Smooth muscle cell (in vitro differentiated cells): Measurements from ENCODE around the genes PLA2R1 and ITGB6.

DNA sequence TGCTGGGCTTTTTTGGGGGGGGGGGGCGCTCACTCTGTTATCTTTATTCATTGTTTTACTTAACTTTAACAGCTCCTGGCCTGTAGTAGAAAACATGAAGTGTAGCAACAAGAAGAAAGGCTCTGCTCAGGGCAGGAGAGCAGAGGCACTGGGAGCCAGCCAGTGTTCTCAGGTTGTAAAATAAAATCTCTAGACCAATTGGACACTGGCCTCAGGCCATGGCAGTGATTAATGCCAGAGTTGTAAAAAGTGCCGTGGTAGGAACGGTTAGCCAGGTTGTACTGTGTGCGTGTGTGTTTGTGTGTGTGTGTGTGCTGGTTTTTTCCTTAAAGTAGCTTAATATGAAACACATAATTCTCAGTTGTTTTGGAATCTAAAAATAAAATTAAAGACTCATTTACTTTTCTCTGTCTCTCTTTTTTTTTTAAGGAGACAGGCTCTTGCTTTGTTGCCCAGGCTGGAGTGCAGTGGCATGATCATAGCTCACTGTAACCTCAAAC, 14.0 kb upstream of the TANC1 start:
- RAMPAGE, long total RNA, result no peak

- RAMPAGE, long total RNA, result no peak
Observed at GRCh38 chr2:158969500-158970727, 1.5 kb downstream of the TANC1 start.

GRCh38 chr2:159093609-159093927, 125.1 kb downstream of the TANC1 start:
- RAMPAGE, long total RNA, result no peak

DNA sequence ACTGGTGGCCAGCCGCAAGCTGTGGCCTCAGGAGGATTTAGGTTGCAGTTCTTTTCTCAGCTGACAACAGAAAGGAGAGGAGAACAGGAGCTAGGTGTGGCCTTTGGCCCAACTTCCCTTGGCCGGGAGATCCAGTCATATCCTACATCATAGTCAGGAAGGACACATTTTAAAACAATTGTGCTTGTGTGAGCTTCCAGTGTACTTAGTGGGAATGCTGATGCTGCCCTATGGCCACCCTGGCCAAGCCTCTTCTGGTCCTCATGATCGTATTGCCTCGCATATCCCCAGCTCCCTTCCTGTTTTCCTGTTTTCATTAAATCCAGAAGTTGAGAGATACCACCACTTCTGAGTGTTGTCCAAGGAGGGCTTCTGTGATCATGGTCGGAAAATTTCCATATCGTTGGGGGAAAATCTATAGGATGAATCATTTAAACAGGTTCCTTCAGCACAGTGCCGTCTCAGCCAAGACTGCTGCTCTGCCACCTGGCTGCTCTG, 98.0 kb downstream of the WDSUB1 start:
- RAMPAGE, long total RNA, result no peak

DNA sequence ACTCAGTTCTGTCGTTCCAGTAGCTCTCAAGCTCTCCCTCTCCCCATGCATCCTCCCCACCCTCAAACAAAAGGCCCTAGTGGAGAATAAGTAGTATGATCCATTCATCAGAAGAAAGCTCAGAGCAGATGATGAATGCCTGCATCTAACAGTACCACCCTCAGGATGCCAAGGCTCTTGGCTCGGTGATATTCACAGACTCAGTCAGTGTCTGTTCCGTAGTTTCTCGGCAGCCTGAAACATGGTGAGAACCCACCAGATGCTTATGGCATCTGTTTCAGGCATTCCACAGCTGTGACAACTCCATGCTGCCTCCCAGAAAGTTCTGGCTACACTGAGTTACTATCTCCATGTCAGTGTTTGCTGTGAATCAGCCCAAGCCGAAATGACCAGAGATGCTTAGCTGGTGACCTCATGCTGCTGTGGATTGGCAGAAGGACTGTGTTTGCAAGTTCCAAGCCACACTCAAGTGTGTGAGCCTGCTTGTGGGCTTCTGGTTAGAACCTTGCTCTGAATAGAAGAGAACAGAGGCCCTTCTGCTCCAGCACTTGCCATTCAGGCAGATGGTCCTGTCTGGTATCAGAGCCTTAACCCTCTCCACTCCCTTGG, 83.9 kb downstream of the WDSUB1 start:
- RAMPAGE, long total RNA, result no peak

- RAMPAGE, long total RNA, result no peak
Observed at GRCh38 chr2:159285899-159286266, 620 bp downstream of the WDSUB1 start.

DNA sequence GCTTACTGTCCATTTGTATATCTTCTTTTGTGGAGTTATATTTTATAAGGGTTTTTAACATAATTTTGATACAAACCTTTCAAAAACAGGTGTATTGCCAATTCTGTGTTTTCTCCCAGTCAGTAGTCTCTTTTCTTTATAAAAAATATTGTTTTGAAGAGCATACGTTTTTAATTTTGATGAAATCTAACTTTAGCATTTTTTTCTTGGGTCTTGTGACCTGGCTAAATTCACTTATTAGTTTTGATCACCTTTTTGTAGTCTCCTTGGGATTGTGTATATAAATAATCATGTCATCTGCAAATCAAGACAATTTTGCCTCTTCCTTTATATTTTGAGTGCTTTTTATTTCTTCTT, 22.0 kb upstream of the WDSUB1 start:
- RAMPAGE, long total RNA, result no peak

GRCh38 chr2:159474696-159475577, 141.4 kb downstream of the BAZ2B start:
- RAMPAGE, long total RNA, result no peak

- RAMPAGE, long total RNA, result no peak
Observed at GRCh38 chr2:159515538-159515856, 100.9 kb downstream of the BAZ2B start.

GRCh38 chr2:159539844-159540592, 76.3 kb downstream of the BAZ2B start:
- RAMPAGE, long total RNA, result no peak

GRCh38 chr2:159750398-159751496, 38.4 kb downstream of the MARCHF7 start:
- RAMPAGE, long total RNA, result no peak

DNA sequence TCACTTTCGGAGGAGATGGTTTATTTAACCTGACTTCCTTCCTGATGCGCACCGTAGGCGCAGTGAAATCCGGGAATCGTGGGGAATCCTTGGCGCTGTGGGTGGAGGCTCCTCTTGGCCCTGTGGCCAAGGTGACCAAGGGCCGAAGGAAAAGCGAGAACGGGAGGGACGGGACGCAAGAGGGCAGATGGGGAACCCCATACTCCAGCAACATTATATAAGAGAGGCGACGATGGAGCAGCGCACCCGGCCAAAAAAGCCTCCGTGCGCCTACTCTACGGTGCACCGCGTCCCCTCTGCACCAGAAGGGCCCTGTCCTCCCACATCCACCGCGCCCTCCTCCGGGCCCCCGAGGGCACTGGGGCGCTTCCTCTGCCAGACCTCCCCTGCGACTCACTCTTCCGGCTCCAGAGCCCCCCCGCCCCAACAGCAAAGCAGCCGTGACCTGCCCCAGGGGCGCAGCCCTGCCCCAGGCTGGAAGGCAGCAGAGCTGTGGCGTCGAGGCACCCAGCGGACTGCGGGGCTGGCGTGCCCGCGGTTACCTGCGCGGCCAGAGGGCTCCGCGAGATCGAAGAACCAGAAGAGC, 416 bp downstream of the LY75 start:
- RAMPAGE, long total RNA, result no peak

GRCh38 chr2:160028484-160029207, 33.8 kb downstream of the PLA2R1 start:
- RAMPAGE, long total RNA, result no peak

GRCh38 chr2:160062332-160063106, at the start of gene PLA2R1:
PLA2R1 (minus strand) TSS chr2:160062615.
- RAMPAGE, long total RNA, result no peak

DNA sequence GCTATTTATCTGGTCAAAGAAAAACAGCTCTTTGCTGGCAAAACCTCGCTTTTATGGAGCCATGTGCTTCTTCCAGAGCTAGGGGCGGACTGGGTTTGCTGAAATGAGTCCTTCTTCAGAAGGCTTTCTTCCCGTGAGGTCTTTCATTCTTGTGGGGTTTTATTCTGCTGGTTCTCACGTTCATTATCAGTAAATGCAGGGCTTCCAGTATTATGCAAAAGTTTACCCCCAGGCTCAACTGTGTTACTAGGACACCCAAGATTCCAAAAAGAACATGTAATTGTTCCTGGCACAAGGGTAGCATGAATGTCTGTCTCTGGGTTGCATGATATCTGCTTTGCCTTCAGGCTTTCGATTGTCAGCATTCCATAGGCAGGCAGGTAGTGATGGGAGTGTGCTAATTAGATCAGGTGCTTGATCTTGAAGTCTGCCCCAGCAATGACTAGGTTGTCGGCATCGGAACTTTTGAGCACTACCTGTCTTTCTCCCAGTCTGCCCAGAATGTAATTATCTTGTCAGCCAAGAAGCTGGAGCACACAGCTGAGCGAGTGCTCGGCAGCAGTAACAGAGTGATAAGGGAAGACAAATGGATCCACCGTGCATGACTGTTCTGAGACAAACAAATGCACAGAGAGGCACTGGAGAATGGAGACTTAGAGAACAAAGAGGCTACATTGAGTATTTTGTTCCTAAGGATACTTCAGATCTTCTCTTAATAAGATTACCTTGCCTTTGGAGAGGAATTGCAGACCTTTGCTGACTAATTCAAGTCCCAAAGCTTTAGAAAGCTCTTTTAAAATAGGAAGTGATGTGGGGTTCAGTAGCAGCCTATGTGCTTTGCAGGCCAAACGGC, 42.1 kb downstream of the ITGB6 start:
- RAMPAGE, long total RNA, result no peak

DNA sequence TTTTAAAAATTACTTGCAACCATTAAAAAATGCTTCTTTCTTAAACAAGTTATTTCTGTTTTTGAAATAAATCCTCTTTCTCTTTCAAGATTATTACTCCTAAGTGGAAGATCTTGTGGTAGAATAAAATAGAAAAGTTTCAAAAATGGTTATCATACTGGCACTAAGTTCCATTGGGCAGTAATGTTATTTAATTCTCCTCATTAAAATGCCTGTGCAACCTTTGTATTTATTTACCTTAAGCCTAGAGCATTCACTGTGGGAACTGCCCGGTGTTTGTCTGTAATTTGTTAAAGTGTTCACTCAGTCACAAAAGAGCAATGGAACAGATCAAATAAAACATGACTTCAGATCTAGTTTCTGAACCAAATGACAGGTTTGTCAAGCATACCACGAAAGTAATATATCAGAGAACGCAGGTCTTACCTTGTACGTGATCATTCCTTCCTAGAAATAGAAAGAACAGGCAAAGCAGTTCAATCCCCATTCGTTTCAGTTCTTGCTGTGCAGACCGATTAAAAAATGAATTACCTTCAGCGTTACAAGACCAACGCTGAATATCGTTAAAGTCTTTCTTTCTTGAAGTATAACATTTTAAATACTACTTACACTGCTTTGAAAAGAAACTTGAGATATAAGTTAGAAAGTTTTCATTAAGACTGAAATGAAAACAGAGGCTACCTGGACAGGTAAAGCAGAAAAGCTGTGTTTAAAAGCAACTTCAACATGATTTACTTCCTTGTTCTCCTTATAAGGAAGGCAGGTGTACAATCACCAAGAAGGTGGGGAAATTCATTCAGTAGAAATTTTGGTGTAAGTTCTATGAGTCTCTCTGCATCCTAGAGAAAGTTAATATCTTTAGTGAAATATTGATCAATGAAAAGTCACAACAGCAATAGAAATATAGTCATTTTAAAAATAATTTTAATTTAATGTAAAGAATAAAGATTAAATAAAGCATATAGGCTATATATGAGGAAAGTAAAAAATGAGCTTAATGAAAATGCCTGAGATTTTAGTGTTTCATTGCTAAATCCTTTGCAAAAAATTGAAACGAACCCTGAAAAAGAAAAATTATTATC, at the start of gene ITGB6:
Gene ITGB6, minus strand, starts transcription at position 696 of the 1,082 bp plus-strand sequence.
- RAMPAGE, long total RNA, result start-site peak on the minus strand centred at position 676 of the sequence, 32 bp wide, 1,223 and 263 reads in 2 replicates

DNA sequence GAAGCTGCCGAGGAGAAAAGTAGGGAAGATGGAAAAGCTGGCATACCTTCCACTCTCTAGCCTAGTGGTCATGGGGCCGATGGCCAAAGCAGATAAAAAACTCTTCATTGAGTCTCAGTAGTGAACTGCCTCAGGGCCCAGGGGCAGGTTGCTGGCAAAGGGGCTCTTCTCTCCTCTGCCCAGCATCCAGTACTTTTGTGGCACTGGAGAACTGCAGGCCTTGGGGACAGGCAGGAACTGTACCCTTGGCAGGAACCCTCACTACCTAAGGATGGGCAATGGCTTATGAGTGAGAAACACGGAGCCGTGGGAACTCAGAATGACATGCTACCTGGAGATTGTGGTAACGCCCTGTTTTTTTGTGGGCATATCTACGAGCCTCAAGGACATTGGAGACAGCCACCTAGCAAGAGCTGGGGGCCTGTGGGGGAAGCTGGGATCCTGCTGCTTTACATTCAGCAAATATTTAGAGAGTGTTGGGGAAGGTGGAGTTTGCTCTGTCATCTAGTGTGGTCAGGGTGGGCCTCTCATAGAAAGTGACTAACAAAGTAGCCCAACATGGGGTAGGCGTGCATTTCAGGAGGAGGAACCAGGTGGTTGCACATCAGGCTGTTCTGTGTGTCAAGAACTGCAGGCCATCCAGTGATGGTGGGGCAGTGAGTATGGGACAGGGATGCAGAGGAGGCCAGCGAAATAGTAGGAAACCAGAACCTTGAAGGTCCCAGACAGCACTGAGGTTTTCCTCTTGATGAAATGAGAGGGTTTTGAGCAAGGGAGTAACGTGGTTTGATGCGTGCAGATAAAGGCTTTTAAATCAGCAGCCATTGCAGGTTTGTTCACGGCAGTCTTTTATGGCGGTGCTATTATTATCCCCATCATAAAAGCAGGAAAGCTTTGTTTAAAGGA, 22.8 kb upstream of the ITGB6 start:
- RAMPAGE, long total RNA, result no peak

- RAMPAGE, long total RNA, result no peak
Observed at GRCh38 chr2:160331327-160331763, 131.3 kb upstream of the ITGB6 start.

- RAMPAGE, long total RNA, result no peak
Observed at GRCh38 chr2:160405101-160406107, 88.2 kb downstream of the RBMS1 start.

- RAMPAGE, long total RNA, result no peak
Observed at GRCh38 chr2:160408926-160409223, 84.7 kb downstream of the RBMS1 start.